Bronchus (tissue), 1 donor: Measurements from ENCODE around the genes OR4D11, TCN1, MS4A14, MS4A10 and CD5.

DNA sequence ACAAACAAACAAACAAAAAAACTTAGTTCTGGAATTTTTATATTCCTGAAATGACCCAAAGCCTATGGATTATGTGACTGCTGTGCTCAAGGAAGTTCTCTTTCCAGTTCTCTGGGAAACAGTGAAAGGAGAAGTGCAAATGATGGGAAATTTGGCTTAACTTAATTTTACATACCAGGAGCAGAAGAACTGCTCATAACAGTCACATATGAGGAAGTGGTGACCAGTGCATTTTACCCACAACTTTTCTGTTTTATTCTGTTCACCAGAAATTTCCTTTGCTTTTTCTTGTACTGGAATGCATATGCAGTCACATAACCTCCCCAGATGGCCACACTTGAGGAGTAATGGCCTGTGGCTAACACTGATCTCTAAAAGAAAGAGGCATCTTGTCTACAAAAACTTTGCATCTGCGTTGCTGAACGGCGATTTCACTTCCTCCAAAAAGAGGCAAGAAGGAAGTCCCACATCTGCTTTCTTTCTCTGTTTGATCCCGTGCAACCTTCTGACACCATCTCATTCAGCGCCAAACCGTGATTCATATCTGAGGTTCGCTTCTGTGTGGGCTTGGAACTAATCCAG, 3.9 kb upstream of the MPEG1 start:
- PRO-cap, result no peak

DNA sequence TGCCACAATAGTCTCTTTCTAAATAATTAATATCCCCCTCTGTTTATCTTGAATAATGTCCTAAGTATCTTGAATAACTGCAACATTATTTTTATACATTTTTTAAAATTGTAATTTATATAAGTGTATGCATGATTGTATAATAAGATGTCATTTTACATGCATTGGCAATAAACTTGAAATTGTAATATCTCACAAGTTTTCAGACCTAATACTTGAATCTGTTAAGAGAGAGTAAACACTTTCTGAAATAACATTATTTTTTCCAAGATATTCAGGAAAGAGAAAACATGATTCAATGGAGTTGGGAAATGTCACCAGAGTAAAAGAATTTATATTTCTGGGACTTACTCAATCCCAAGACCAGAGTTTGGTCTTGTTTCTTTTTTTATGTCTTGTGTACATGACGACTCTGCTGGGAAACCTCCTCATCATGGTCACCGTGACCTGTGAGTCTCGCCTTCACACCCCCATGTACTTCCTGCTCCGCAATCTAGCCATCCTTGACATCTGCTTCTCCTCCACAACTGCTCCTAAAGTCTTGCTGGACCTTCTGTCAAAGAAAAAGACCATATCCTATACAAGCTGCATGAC, at the start of gene OR4D11:
Gene OR4D11, plus strand, starts transcription at position 299 of the 594 bp plus-strand sequence.
- PRO-cap, result no peak

DNA sequence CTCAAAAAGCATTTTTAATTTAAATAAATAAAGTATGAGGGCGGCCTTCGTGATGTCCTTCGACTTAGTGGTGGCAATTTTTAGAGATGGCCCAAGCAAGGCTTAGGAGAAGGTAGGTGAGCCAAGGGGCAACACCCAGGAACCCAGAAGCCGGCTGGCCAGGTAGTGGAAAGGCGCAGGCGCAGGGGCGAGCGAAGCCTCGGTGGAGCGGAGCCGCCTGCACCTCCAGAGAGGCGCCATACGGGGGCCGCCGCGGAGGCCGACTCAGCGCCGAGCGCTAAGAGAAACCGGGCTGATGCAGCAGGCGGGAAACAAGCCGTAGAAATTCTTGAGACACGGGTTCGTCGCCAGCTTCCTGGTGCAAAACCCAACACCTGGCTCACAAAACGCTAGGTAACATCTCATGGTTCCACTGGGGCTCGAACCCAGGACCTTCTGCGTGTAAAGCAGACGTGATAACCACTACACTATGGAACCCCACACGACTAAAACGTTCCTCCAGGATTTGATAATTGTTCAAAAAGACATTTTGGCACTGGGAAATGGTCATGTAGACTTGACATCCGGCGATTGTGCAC, 39.0 kb downstream of the OR4D9 start:
- PRO-cap, result no peak

- PRO-cap, result no peak
Measured at GRCh38 chr11:59610254-59610872, 5.2 kb downstream of the OSBP start.

DNA sequence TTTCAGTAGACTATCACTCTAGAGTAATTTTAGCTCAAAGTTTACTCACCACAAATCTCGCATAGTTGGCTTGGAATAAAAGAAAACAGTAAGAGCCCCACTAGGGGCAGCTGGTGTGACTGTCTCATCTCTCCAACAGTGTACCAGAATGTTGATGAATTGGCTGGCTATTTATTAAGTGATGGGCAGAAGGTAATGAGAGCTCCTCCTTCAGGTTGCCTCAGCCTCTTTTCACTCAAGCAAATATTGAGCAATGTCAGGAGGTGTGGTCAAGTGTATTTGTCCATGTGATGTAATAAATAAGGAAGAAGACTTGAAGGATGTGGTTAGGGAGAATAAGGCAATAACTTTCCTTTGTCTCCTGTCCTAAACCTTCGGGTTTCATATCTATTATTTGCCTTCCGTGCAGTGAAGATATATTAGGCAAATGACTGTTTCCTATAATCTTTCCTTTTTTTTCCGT, at the start of gene TCN1:
Gene TCN1, minus strand, starts transcription at position 145 of the 463 bp plus-strand sequence.
- PRO-cap, result no peak

GRCh38 chr11:60169260-60169635, 13.6 kb downstream of the MS4A6A start:
- PRO-cap, result no peak

GRCh38 chr11:60281582-60282092, 1.2 kb downstream of the MS4A4A start:
- PRO-cap, result no peak

- PRO-cap, result no peak
Measured at GRCh38 chr11:60396197-60396743, at the start of gene MS4A14. Gene MS4A14 (plus strand): TSS chr11:60396459.

DNA sequence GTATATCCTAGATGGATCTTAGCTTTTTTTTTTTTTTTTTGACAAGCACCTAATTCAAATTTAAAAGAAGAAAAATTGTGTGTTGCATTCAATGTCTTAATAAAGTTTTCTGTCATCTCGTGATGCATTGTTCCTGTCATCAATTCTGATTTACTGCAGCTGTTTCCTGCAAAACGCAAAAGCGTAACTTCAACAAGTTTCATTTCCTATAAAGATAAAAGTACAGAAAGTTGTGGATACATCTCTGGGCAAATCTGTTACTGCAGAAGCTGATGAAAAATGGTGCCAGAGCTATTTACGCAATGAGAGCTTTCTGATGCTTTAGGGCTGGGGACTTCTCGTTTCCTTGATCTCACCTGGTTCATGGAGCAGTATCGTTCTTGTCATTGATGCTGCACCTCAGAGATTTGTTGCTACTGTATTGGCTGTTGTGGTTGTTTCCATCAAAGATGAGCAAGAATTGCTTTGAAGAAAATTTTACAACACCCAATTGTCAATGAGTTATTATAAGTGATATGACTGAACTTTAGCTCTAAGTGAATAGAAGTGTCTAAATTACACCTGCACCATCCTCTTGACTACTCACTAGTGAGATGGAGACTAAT, 15.5 kb upstream of the MS4A12 start:
- PRO-cap, result no peak

GRCh38 chr11:60763201-60763455, 6.5 kb downstream of the MS4A15 start:
- PRO-cap, result no peak

GRCh38 chr11:60784960-60785589, at the start of gene MS4A10:
Gene MS4A10 (plus strand): TSS chr11:60785333.
- PRO-cap, result no peak

- PRO-cap, result no peak
Measured at GRCh38 chr11:60873058-60873578, 5.8 kb downstream of the ZP1 start.

- PRO-cap, result bidirectional peak, plus-strand start at chr11:60912553, minus-strand start at chr11:60912299
Measured at GRCh38 chr11:60911971-60912372, 2.0 kb upstream of the TMEM109 start.

DNA sequence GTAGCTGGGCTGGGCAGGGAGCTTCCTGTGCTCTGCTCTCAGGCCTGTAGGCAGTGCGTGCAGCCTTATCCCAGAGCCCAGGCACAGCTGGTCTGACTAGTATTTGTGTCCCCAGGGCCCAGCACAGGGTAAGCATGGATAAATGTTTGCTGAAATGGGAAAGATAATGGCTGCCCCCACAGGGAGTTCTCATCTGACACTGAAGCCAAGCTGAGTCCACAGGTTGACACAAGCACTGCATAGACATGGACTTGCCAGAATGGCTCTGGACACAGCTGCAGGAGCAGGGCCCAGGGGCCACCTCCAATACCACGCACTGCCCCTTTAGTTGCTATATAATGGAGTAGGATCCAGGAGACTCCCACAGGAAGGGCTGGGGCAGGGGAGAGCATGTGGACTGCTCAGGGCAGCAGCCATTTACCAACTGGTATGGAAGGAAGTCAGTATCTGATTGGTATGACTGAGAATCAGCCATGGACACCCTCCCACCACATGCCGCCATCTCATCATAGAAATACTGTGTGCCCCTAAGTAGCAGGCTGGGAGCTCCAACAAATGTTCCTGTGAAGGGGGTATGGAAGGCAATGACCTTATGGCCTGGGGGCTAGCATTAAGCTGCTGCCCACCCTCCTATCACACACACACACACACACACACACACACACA, 9.5 kb downstream of the SLC15A3 start:
- PRO-cap, result no peak

GRCh38 chr11:61028327-61028778, 56.9 kb downstream of the CD6 start:
- PRO-cap, result no peak

GRCh38 chr11:61061673-61061952, 40.7 kb upstream of the CD5 start:
- PRO-cap, result no peak

GRCh38 chr11:61101950-61102649, at the start of gene CD5:
Gene CD5 (plus strand): TSS chr11:61102489.
- PRO-cap, result bidirectional peak, plus-strand start at chr11:61102483, minus-strand start at chr11:61102355

DNA sequence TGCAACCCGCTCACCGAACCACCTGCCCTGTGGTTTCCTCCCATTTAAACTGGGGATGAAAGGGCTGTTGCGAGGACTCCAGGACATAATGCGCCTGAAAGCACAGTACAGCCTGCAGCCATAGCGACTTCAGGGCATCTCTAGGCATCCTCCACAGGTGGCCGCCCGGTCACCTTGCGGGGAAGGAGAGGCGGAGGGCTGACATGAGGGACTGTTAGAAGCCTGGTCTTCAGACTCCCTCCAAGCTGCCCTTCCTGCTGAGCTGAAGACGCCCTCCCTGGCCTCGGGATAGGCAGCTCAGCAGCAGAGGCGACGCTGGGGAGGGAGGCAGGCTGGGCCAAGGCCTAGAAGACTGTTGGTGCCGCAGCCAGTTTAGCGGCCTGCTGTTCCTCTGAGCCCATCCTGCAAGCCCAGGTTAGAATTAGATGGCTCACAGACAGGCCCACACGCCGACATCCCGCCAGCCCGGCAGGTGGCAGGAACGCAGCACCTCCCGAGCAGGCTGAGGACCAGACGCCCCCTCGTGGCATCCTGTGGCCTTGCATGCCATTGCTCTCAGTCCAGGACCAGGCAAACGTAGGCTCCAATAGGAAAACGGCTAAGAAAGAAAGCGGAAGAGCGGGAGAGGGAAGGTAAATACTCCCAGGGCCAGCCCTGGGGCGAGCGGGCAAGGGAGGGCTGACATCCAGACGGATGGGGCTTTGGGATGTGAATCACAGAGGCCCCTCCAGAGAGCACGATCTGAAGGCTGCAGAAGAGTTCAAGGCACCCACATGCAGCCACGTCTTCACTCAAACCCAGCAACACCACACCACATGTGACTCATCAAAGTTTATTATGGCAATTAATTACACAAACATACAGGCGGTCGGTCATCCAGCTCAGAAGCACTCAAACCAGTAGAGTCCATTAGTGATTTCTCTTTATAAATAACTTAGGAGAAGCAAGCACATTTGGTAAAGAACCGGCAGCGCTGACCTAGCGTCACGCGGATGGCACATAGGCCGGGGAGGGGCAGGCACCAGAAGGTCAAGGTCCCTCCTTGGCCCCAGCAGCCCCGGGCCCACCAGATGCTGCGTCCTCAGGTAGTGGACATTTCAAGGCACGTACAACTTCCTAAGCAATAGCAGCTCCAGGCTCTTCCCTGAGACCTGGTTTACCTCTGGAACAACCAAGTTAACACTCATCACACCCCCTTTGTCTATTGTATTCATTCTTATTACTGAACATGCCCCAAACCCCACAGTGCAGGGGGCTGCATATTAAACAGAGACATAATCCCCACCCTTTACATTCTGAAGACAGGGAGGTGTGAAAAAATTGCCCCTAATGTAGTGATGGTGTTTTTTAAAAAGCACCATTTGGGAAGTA, 27.6 kb downstream of the CD5 start:
- PRO-cap, result bidirectional peak, plus-strand start at position 639 of the sequence, minus-strand start at position 409 of the sequence

GRCh38 chr11:61150698-61151430, 10.4 kb downstream of the VPS37C start:
- PRO-cap, result no peak

DNA sequence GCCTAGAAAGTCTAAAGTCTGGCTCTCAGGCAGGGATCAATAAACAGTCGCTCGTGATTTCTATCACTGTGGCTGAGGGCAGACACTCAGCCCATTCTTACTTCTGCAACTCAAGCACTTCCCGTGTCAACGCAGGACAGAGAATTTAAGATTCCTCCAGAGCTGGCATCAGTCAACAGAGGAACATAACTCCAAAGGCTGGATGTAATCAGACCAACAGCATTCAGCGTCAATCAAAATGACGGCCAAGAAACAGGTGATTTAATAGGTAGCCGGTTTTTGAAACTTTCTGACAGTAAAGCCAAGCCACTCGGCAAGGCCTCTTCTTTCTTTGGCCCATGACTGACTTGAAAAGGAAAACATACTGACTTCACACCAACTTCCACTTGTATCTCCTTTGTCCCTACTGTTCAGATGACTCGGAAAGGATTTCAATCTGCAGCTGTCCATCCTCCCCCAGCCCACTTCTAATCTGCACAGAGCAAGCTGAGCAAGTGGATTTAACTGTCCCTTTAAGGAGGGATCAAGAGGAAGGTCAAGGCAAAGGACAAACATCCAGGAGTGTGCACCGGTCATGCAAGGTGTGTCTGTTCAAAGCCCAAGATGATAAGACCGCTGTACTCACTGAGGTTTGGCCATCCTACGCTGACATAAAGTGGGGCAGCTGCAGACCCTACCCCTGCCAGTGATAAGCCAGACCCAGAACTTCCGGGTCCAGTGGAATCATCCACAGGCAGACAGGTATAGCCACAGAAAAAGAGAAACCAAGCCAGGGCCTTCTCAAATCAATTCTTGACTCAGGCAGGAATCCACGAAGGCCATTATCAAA, 9.4 kb downstream of the VPS37C start:
- PRO-cap, result no peak